Trachea (tissue), 1 donor: ENCODE measurements around a stretch of chr2.

DNA sequence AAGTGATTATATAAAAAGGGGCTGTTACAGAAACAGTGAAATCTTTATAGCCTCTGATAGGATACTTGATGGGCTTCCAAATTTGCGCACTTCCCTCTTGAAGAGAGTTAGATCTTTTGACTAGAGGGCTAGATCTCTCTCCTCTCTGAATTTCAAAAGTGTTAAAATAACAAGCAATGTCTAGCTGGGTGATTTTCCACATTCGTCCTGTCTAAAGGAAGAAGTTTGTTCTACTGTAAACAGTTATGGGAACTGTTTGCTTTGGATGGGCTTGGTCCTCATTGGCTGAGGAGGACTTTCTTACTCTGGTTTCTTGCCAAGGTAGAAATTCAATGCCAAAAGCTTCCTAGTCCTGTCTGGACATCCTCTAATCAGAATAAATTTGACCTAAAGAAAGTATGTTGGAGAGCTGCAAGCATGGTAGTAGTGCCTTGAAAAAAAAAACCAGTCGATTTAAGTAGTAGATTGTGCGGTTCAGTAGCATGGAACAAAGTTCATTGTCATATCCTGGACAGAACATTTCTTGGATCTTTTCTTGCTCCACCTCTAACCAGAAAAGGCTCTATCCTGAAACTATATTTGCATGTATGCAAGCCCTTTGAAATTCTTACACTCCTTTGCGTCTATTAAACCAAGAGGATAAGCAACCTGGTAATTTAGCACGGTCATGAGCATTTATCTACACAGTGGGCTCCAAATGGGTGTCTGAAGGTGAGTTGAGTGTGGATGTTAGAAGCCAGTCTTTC lies 47.5 kb upstream of the RAPH1 start:
- PRO-cap = unidirectional peak, minus-strand start at position 209 of the sequence

- PRO-cap = no peak
Observed at GRCh38 chr2:203584774-203585324, 49.7 kb upstream of the RAPH1 start.

DNA sequence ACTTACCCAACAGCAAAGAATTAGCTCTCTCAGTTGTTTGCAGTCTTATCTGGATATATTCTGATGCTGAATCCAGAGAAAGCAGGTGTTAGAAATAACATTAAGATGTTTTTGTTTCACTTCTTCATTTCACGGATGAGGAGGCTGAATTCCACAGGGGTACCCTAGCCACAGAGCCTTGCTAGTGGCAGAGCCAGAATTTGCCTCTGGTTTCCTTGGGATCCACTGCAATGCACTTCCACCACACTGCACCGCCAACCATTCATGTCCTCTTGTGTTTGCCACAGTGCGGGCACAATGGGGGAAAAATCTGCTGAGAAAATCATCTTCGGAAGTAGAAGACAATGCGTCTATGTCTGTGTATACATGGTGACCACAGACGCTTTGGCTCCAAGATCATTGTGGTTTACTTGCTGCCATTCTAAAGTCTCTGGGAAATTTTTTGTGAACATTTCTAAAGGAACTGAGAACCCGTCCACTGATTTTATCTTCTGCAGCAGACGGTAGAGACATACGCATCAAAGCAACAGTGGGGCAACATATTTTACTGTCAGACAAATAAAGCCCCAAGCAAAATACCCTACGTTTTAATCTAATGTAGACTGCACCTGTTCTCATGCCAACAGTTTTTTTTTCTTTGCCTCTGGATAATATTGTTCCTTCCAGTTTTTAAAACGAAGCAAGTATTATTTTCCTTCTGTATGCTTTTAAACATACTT lies 14.9 kb downstream of the ICOS start:
- PRO-cap = no peak

DNA sequence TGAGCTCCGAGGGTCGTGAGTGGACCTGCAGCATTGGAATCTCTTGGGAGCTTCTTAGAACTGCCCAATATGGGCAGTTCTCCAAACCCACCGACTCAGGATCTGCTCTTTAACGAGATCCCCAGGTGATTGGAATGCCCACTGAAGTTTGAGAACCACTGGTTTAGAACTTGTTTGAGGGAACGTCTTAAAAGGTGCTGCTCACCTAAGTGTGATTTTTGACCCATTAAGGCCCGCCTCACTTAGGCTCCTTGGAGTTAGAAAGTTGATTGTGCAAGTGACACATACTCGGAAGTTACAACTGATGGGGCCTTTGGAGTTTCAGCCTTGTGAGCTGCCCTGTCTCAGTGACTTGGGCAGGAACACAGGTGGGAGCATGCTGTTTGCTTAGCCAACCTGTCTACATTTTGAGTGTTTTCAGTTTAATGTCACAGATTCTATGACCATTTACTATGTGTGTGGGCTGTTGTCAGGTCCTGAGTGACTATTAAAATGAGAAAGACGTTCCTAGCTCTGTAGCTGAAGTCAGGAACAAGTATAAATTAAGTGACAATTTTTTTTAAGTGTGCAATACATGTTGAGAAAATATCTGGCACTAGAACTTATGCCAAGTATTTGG lies 1.1 kb downstream of the PARD3B start:
- PRO-cap = no peak

DNA sequence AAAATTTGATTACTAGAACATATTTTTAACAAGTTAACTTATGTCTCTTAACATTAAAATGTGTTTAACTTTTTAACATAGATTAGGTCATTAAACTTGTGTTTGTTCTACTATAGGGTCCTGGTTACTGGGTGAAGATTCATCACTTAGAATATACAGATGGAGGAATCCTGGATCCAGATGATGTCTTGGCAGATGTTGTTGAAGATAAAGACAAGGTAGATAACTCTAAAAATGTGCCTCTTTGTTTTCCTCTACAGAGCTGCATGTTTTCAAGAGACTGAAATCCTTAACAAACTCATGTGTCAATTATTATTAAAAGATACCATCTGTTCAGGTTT lies 140.8 kb downstream of the PARD3B start:
- PRO-cap = no peak

GRCh38 chr2:204743459-204744370 lies 198.4 kb downstream of the PARD3B start:
- PRO-cap = no peak

DNA sequence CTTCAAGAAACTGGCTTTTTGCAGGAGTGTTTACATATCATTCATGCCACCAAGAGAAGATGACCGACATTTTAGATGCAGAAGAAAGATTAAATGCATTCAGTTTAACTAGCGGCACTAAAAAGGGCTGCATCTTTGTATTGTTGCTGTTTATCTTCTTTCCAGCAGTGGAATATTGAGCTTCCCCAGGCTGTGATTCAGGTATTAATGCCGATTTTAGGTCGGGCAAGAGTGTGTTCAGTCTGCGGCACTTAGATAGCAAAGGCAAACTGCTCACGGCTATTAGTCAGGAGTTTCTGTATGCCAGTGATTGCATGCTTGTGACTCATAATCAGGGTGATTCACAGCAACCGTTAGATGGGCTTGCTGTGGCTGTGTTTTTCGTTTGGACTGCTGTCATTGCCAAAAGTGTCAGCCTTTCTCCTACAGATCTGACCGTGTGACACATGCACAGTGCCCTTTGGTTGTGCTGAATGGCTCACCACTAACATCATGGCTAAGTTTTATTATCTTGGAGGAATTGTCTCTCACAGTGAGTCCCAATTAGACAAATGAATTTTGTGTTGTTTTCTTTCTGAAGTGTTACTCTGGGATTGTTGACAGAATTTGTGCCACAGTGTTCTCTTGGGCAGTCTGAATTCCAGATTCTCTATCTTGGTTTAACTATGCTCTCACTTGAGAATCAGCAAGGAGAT lies 479.8 kb downstream of the PARD3B start:
- PRO-cap = no peak

GRCh38 chr2:205166628-205166925 lies 515.7 kb upstream of the NRP2 start:
- PRO-cap = no peak

DNA sequence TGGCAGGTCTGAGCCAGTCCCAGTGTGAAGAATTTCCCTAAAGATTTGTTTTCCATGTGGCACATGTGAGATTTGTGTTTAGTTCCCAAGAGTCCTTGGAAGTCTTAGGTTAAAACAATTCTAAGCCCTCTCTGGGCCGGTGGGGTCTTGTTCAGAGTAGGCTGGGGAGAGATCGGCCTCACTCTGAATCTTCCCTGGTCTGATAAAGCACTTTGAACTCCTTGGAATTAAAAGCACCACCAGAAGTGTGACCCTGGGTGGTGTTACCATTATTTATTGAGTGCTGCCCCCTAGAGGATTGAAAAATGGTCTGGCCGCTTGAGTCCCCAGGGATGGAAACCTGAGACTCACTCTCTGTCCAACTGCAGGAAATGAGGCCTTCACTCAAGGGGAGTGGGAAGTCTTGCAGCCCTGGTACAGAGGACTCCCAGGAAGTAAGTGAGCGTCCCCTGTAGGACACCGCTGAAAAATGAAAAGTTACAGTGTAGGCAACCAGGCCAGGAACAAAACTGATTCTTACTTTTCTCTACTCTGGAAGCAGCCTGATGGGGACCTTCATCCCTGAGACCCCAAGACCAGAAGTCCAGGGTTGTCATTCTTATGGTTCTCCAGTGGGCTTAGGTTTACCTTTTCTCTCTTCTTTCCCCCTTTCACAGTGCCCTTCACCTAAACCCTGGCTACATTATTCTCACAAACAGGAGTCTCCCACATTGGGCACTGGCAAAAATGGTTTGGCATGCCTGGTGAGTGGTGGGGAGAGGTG lies 2.3 kb upstream of the NRP2 start:
- PRO-cap = no peak

- PRO-cap = bidirectional peak, plus-strand start at chr2:205685433, minus-strand start at chr2:205685143; bidirectional peak, plus-strand start at chr2:205685922, minus-strand start at chr2:205685752
Observed at GRCh38 chr2:205685254-205686110, 3.2 kb downstream of the NRP2 start.

- PRO-cap = no peak
Observed at GRCh38 chr2:205688727-205689125, 6.4 kb downstream of the NRP2 start.

- PRO-cap = no peak
Observed at GRCh38 chr2:205806023-205806731, 123.9 kb downstream of the NRP2 start.

DNA sequence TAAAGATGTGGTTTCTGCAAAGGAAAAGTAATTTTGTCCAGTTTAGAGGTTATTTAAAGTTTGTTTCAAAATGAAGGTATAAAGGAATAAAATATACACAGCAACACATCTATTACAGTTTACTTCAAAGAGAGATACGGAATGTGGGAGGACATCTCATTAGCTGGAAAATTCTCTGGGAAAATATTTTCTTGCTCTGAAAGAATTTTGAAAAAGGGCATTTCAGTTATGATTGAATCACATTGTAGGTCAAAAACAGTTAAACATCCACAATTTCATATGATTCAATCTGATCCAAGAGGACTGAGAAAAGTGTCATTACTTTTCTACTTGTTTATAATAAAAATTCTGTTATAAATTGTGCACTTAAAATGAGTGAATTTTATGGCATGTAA lies 111.3 kb downstream of the INO80D start:
- PRO-cap = no peak

- PRO-cap = bidirectional peak, plus-strand start at chr2:206085331, minus-strand start at chr2:206085235
Observed at GRCh38 chr2:206084775-206085706, 933 bp downstream of the INO80D start.

DNA sequence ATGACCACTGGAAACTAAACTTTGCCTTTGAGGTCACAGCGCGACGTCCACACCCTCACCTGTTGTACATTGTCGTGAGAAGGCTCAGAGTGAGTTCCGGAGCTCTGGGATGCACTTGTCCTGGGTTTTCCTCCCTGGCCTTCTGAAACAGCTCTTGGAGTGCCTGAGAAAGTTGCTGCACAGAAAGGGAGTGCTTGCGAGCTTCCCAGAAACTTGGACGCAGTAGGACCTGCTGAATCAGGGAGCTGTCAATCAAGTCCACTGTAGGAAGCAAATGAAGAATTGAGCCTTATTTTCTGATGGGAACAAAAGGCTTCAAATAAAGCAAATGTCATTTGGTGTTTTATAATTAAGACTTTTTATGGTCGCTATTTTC lies 11.0 kb downstream of the DYTN start:
- PRO-cap = no peak

- PRO-cap = no peak
Observed at GRCh38 chr2:206767346-206767949, 2.0 kb downstream of the FASTKD2 start.

- PRO-cap = no peak
Observed at GRCh38 chr2:206962915-206963287, 23.6 kb downstream of the CPO start.

GRCh38 chr2:207079096-207080102 lies 86.3 kb downstream of the KLF7 start:
- PRO-cap = no peak

- PRO-cap = no peak
Observed at GRCh38 chr2:207106328-207107389, 59.1 kb downstream of the KLF7 start.

GRCh38 chr2:207141563-207141859 lies 24.2 kb downstream of the KLF7 start:
- PRO-cap = unidirectional peak, plus-strand start at chr2:207141690